RPMI7951 (cell line): ENCODE data around the gene EPHA2.

DNA sequence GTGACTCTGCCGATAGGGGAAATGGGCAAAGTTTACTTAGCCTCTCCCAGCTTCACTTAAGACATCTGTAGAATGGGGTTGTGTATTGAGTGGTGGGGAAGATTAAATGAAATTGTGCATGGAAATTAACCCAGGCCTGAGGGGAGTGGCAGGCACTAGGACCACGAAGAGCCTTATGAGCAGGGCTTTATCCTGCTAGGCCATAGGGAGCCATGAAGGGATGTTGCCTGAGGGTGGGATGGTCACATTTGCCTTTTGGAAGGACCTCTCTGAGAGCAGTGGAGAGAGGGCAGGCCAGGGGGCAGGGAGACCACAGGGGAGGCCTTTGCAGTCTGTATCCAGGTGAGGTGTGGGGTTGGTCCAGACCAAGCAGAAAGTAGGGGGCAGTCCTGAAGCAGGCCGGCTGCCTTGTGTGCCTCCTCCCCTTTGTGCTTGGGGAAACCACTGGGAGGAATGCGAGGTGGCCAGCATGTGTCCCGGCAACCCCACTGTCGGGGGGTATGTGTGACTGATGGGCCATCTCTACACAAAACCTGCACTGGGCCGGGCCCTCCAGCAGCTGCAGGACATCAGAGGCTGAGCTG lies 33.1 kb downstream of the TMEM51 start:
- RAMPAGE, long total RNA = no peak

DNA sequence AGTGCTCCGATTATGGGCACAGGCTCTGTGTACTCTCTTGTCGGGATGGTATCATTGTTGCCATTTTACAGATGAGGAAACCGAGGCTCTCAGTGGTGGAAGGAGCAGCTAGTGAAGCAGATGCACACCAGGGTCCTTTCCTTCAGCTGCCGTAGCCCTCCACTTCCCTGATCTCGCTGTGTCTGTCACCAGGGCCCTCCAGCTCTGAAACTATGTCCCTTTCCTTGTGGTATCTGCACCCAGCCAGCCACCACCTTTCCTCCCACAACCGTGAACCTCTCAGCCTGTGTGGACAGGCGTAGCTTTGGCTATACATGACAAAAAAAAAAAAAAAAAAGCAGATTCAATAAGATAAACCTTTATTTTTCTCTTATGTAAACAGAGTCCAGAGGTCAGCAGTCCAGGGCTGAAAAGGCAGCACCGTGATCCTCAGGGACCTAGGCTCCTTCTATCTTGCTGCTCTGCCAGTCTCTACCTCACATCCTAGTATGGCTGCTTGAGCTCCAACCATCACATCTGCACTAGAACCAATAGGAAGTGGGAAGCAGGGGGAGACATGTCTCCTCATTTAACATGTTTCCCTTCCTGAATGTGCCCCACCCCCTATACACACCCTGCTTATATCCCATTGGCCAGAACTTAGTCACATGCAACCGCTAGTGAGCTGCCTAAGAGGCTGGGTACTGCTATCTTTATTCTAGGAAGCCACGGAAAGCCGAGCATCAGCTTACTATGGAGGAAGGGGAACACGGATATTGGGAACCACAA lies 44.3 kb downstream of the TMEM51 start:
- RAMPAGE, long total RNA = no peak

GRCh38 chr1:15412149-15413133 lies 2.8 kb downstream of the EFHD2 start:
- RAMPAGE, long total RNA = no peak

- RAMPAGE, long total RNA = no peak
These were observed 5.8 kb upstream of the CTRC start for GRCh38 chr1:15432198-15433046.

DNA sequence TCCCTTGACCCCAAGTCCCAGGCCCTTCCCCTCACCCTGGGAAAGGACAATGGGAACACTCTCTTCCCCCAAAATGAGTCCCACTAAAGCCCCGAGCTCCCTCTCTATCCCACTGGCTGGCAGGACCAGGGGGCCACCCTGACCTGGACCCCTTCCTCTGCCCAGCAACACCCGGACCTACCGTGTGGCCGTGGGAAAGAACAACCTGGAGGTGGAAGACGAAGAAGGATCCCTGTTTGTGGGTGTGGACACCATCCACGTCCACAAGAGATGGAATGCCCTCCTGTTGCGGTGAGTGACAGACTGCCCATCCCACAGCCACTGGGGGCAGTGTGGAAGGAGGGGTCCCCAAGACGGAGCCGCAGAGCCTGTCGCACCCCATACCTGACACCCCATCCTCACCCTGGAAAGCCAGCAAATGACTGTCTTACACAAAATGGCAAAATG lies 4.1 kb downstream of the CTRC start:
- RAMPAGE, long total RNA = no peak

GRCh38 chr1:15464133-15464406 lies 7.5 kb downstream of the CELA2A start:
- RAMPAGE, long total RNA = no peak

- RAMPAGE, long total RNA = no peak
These were observed 11.4 kb downstream of the AGMAT start for GRCh38 chr1:15573217-15574054.

GRCh38 chr1:15578812-15579380 lies 6.0 kb downstream of the AGMAT start:
- RAMPAGE, long total RNA = no peak

- RAMPAGE, long total RNA = no peak
These were observed 13.9 kb upstream of the DDI2 start for GRCh38 chr1:15603002-15604210.

- RAMPAGE, long total RNA = no peak
These were observed 17.6 kb upstream of the SLC25A34 start for GRCh38 chr1:15718246-15718989.

DNA sequence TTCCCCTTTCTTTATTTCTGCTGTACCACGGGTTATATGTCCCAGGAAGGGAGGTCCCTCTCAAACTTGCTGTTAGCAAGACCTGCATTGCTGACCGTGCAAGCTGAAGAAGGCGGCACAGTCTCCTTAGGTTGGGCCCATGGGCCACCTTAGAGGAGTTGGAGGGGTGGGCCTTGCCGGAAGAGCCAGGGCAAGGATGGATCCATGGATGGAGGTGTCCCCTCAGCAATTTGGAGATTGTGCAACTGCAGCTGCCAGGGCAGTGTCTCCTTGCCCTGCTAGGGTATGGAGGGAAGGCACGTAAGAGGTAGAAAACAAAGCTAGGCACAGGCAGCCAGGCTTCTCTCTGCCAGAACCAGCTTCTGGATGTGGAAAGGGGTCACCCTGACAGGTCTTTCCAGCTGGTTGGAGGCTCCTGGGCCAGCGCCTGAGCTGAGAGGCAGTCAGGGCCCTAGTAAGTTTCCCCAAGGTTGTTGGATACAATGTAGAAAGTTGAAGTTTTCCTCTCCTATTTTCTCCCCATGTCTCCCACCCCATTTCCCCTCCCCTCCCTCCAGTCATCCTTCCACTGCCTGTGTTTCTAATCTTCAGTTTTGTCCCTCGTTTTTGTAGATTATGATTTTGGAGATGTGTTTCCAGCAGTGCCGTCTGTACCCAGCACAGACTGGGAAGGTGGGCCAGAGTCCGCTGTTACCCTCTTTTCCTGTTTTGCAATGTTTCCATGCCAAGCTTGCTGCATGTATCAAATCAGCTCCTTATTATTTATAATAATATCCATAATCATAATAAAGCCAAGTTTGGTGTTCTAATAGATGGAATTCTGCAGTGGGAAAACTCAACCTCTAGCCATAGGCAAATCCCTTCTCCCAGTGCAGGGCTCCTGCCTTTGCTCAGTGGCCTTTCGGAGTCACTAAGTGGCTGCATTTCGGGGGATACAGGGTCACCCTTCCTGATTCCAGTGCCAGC lies 15.1 kb upstream of the SLC25A34 start:
- RAMPAGE, long total RNA = no peak

- RAMPAGE, long total RNA = no peak
These were observed 3.1 kb downstream of the SLC25A34 start for GRCh38 chr1:15739094-15739593.

GRCh38 chr1:15835372-15836172 lies 11.9 kb upstream of the SPEN start:
- RAMPAGE, long total RNA = no peak

DNA sequence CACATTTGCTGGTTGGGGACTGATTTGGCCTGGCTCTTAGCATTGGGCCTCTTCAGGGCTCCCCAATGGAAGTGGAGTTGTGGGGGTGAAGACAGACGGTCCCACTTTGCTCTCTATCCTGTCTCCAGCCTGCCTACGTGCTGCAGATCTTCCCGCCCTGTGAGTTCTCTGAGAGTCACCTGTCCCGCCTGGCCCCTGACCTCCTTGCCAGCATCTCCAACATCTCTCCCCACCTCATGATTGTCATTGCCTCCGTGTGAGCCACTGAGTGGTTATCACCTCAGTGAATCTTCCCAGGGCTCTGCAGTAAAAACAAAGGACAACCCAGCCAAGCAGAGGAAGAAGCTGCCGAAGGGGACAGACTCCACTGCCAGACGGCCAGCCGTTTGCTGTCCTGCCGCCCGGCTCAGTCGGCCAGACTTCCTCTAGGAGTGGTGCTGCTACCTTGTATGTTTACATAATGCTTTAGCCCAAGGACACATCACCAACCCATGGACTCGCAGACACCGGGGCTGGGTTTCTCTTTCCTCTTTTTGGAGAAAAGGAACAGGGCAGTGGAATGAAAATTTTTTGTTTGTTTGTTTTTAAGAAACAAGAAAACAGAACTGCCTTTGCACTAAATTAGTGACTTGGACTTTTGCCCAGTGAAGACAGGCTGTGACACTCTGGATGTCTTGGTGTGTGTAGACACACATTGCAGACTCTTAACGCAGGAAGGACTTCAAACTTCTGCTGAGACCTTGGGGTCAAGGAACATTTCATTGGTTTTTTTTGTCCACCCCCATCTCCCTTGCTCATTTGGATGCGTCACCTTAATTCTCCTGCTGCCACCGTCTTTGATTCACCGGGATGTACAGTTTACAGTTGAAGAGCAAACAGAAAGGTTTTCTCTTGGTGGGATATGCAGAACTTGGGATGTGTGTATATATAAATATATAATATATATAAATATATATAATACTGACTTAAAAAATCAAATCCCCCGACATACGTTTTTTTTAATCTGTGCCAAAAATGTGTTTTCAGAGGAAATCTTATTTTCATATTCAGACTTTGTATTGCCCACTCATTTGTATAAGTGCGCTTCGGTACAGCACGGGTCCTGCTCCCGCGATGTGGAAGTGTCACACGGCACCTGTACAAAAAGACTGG lies 36.4 kb downstream of the ZBTB17 start:
- RAMPAGE, long total RNA = no peak

- RAMPAGE, long total RNA = no peak
These were observed 29.9 kb downstream of the ZBTB17 start for GRCh38 chr1:15945957-15946476.

DNA sequence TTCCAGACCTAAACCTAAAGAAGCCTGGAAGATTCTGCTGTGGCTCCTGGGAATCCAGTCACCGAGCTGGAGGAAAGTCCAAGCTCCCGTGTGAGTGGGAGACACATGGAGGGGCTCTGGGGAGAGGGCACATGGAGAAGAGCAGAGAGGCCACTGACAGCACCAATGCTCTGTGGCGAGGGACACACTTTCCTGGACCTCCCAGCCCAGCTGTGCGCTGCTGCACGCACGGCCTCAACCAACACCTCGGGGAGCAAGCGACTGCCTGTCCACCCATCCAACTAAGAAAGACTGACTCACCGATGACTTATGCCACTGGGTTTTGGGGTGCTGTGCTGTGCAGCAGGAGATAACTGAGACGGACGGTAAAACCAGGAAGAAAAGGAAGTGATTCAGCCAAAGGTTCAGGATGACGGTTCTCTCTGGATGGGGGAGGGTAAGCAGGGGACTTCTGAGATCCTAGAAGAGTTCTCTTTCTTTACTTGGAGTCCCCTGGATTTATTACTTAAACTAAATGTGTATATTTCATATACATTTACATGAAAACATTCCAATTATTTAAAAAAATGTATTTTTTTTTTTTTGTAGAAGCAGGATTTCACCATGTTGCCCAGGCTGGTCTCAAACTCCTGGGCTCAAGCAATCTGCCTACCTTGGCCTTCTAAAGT lies 23.2 kb downstream of the ZBTB17 start:
- RAMPAGE, long total RNA = no peak

GRCh38 chr1:16014559-16015107 lies 3.2 kb downstream of the HSPB7 start:
- RAMPAGE, long total RNA = no peak

DNA sequence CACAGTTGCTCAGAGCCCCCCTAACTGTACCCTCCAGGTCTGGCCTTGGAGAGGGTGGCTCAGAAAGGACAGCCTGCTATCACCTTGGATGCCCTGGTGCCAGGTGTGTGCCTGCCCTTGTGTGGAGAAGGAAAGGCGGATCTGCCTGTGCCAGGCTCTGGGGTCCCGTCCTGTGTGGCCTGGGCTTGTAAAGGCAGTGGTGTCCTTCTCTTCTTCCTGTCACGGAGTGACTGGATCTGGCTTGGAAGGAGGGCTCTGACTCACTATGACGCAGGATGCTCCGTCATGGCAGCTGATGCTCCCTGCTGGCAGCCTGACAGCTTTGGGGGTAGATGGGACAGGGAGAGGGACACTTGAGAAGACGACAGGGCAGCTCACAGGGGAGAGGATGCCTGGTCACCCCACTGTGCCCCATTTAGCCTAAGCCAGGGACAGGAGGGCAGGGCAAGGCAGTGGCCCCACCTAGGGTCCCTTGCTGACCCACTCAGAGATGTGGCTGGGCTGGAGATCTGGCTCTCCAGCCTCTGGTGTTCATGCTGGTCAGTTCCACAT lies 2.6 kb upstream of the FAM131C start:
- RAMPAGE, long total RNA = no peak

DNA sequence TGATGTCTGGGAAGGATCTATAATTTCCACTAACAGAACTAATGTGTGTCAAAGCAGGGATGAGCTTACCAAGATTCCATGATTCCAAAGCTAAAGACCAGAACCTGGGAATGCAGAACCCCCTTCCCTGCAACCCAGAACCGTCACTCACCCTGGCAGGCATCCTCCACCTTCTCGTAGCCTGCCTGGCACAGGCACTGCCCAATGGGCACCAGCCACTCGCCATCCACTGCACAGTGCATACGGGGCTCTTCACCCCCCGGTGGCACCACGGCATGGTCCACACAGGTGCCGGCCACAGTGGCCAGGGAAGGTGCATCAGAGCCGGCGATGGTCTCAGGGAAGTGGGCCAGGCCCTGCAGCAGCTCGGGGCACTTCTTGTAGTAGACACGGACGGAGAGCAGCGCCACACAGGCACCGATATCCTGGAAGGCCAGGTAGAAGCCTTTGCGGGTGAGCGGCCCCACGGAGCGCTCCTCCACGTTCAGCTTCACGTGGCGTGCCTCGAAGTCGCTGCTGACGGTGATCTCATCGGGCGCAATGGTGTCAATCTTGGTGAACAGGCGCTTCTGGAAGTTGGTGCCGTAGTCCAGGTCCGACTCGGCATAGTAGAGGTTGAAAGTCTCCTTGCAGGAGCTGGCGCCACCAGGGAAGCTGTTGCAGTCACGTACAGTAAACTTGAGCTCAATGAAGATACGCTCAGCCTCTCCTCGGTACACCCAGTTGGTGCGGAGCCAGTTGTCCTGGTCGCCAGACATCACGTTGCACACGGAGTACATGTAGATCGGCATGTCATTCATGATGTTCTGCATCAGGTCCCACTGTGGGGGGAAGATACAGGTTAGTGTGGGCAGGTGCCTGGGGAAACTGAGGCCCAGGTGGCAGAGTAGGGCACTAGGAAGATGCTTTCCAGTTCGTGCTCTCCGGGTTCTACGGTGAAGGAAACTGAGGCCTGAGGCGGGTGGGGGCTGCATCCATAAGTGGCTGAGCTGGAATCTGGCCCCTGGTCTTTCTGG lies 7.3 kb downstream of the EPHA2 start:
- RAMPAGE, long total RNA = no peak

DNA sequence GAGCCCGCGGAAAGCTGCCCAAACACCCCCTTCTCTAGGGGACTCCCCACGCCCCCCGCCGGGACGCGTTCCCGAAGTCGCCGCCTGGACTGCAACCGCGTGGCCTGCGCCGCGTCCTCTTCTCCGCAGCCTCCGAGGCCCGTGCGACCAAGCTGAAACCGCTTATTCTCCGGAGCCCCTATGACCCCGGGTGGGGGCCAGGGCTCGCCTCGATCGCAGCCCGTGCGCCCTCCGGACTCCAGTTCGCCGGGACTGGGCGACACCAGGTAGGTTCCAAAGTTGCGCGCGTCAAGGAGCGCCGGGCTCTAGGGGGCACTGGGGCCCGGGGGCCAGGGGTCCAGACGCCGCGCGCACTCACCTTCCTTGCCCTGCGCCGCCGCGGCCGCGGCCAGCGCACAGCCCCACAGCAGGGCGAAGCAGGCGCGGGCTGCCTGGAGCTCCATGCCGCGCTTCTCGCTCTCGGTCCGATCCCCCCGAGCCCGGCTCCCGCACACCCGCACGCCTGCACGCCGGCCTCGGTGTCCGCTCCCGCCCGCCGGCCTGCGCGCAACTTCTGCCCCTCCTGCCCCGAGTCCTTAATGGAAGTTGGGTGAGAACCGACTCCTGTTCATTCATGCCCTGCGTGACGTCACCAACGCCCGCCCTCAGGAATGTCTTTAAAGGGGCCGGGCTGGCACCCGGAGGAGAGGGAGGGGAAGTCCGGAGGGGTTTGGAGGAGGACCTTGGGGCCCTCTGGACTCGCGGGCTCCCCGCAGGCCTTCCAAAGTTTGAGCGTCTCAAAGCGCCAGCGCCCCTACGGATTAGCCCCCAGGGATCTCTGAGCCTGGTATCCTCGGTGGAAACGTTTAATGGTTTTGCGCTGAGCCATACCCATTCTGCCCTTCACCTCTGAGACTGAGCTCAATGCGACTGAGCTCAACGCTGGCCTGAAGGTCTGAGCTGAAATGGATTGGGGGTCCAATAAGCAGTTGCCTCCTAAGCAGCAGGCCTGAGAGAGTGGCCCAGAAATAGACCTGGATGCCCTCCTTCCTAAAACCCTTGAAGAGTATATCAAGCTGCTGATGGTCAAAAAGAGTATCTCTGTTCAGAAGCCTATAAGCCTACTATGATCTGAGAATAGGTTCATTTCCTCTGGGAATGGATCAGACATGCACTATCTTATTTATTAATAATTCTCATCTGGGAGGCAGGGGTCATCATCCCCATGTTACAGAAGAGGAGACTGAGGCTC lies at the start of gene EPHA2:
TSS of gene EPHA2 (minus strand) at position 580 of the 1,231 bp plus-strand sequence.
- RAMPAGE, long total RNA = no peak